ENCODE measurements around a stretch of chr10.

DNA sequence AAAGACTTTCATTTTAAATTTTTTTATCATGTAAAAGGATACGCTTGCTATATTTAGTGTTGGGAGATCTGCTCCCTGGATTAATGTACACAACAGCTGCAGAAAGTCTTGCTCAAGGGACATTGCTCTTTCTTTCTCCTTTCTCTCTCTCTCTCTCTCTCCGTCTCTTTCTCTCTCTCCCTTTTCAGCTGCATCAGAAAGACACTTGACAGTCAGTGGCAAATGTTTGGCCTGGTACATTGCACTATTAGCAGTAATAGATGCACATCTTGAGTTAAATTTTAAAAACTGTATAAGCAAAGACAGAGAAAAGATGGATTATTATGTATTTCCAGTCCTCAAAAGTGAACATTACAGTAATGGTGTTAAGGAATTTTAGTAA, 816 bp downstream of the MYPN start:
- RRBS = no CpG with 5 or more reads among the region's 2 CpGs

DNA sequence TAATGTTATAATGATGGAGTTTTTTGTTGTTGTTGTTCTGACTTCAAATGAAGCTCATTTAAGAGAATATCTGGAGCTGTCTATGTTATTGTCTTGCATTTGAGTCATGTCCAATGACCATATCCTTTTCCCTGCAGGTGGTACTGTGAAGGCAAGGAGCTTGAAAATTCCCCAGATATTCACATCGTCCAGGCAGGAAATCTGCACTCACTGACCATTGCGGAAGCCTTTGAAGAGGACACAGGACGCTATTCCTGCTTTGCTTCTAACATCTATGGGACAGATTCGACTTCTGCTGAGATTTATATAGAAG, 33.5 kb downstream of the MYPN start:
- RRBS = no CpG with 5 or more reads among the region's 4 CpGs

DNA sequence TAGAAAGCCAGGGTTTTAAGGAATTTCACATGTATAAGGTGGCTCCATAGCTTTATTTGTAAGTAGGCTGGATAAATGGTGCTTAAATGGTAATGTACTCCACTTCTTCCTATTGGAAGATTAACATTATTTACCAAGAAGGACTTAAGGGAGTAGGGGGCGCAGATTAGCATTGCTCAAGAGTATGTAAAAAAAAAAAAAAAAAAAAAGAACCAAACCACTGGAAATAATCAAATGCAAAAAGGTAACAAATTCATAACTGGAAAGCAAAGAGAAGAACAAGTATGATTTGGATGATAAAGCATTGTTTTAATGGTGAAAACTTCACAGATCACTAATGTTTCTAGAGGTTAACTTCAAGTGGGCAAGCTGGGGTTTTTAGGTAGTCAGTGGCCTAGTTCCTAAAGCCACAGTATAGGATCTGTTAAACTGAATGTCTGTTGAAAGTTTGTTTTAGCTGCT, 5.1 kb upstream of the KIFBP start:
- RRBS = no CpG with 5 or more reads among the region's 1 CpG

- RRBS = no CpG with 5 or more reads among the region's 8 CpGs
These were observed 933 bp downstream of the SRGN start for GRCh38 chr10:69088768-69089303.

- RRBS = no CpG with 5 or more reads among the region's 4 CpGs
These were observed 6.4 kb upstream of the HKDC1 start for GRCh38 chr10:69213595-69214237.

GRCh38 chr10:69222232-69223101, 2.3 kb downstream of the HKDC1 start:
- RRBS = no CpG with 5 or more reads among the region's 10 CpGs

DNA sequence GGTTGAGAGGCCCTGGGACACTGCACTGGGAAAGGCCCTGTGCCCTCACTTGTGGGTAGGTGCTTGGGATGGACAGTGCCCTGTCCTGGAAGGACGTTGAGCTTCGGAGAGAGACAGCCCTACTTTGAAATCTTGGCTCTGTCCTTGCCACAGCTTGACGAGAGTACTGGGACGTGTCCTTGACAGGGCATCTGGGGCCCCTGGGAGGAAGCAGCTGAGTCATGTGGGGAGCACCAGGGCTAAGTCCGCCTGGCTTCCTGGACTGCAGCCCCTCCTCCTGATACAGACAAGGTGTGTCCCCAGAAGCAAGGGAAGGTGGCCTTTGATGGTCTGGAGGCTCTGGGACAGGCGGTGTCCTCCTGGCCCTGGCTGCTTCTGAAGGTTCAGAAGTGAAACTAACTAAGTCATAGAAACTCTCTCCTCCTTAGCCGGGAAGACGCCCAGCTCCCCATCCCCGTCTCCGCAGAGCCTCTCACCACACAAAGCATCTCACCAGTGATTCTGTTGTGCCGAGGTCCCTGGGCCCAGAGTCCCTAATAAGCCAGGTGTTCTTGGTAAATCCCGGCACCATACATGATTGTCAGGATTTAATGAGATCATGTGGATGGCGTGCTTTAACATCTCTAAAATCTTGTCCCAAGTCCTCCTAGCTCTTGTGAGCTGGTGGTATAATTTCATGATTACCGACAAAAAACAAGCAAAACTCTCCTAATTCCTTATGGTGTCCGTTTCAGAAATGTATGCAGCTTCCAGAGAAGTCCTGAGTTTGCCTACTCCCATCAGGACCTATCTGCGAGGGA, 9.4 kb downstream of the HKDC1 start:
- RRBS = 85% methylated on average over 4 of the region's 16 CpGs

DNA sequence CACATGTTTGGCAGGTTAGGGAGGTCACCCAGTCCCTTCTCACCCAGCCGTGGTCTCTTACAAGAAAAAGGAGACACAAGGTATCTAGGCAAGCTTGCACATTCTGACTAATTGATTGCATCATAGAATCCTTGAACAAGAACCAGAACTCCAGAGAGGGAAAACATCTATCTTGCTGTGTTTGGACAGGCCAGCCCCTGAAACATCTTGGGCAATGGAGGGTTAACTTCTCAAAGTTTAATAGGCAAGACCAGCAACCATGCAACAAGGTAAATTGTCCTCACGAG, 48.9 kb upstream of the HK1 start:
- RRBS = no CpG with 5 or more reads among the region's 2 CpGs

- RRBS = no CpG with 5 or more reads among the region's 2 CpGs
These were observed 2.3 kb upstream of the HK1 start for GRCh38 chr10:69316477-69316702.

DNA sequence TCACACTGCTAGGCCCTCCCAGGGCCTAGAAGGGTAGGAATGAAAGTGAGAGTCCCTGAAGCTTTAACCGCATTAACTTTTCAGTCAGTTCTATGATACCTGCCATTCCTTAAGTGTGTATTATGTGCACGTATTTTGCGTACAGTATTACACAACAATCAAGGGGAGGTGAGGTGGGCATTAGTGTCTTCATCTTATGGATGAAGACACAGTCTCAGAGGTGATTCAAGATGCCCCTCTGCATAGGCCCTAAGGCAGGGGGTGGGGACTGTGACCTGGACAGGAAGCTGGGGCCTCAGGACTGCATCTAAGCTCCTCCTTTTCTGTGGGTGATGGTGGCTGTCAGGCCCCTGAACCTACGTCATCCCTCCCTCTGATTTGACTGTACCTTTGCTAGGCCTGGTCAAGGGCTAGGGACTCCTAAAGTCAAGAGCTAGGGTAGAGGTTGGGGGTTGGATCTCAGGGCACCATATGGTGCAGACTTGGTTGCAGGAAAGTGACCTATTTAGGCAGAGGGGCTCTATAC, 1.5 kb upstream of the HK1 start:
- RRBS = no CpG with 5 or more reads among the region's 4 CpGs

GRCh38 chr10:69345044-69346157, 26.8 kb downstream of the HK1 start:
- RRBS = no CpG with 5 or more reads among the region's 11 CpGs

- RRBS = no CpG with 5 or more reads among the region's 9 CpGs
These were observed 30.7 kb downstream of the HK1 start for GRCh38 chr10:69349087-69349916.

- RRBS = no CpG with 5 or more reads among the region's 11 CpGs
These were observed 32.5 kb downstream of the TACR2 start for GRCh38 chr10:69384107-69384744.

DNA sequence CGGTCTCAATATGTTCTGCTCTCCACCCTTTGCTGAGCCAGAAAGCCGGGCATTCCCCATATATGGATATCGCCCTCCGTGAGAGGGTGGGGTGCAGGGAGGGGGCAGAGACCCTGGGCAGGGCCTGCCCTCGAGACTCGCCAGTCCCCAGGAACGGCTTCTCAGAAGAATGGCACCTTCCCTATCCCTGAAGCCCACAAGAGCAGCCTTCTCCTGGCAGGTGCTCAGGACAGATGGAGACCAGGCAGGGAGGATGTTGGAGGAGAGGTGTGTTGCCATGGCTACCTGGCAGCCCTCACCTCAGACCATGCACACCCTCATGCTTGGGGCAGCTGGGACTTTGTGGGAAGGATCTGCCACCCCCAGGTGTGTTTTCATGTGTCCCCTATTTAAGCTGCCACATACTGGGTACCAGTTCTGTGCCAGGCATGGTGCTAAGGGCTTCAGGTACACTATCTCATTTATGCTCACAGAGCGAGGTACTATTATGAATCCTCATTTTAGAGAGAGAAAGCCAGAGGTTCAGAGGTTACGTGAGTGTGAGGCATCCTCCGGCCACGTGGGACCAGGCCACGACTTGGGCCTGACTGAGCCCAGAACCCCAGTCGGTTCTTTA, 3.2 kb downstream of the TACR2 start:
- RRBS = no CpG with 5 or more reads among the region's 13 CpGs

DNA sequence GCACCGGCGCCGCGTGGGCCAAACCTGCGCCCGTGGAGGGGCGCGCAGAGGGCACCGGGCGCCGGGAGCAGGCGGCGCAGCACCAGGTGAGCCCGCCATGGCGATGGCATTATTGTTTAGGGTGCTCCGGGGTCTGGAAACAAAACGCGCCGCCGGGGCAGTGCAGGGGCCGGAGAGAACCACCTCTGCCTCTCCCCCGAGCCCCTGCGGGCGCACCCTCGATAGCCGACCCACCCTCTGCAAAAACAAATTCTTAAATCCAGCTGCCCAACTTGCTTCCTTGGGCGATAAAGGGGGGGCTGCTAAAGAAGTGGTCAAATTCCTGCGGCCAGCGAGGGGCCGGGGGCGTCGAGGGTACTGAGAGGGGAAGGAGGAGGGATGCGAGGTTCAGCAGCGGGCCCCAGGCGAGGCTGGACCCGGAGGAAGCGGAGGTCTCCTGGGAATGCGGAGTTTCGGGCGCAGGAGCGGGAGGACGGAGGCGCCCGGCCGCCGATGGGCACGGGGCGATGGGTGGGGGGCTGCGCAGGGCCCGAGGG, 337 bp downstream of the MACROH2A2 start:
- RRBS = 2% methylated on average over 35 of the region's 50 CpGs

GRCh38 chr10:70054883-70055402, 2.3 kb downstream of the MACROH2A2 start:
- RRBS = no CpG with 5 or more reads among the region's 4 CpGs

GRCh38 chr10:70145086-70145475, 1.4 kb downstream of the TYSND1 start:
- RRBS = no CpG with 5 or more reads among the region's 12 CpGs

GRCh38 chr10:70217355-70217993, 15.8 kb downstream of the PPA1 start:
- RRBS = no CpG with 5 or more reads among the region's 6 CpGs

DNA sequence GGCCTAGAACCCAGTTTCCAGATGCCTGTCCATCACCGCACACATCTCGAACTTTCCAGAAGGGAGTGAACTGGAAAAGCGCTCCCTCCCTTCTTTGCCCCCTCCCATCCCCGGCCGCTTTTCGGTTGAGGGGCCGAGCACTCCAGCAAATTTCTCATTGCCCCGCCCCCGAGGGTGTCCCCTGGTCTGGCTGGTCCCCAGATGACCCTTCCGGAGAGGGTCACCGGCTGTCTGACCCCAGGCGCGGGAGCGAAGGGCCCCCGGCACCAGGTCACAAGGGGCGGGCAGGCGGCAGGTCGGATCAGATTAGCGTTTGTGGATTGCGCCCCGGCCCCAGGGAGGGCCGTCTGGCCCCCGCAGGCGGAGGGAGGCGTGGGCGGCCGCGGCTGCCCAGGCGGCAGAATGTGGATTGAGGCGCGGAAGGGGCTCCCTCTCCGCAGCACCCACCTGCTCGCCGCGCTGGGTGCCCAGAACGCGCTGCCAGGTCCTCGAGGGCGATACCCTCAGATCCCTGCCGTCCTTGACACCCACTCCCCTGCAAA, 1.2 kb downstream of the NODAL start:
- RRBS = 90% methylated on average over 16 of the region's 40 CpGs

DNA sequence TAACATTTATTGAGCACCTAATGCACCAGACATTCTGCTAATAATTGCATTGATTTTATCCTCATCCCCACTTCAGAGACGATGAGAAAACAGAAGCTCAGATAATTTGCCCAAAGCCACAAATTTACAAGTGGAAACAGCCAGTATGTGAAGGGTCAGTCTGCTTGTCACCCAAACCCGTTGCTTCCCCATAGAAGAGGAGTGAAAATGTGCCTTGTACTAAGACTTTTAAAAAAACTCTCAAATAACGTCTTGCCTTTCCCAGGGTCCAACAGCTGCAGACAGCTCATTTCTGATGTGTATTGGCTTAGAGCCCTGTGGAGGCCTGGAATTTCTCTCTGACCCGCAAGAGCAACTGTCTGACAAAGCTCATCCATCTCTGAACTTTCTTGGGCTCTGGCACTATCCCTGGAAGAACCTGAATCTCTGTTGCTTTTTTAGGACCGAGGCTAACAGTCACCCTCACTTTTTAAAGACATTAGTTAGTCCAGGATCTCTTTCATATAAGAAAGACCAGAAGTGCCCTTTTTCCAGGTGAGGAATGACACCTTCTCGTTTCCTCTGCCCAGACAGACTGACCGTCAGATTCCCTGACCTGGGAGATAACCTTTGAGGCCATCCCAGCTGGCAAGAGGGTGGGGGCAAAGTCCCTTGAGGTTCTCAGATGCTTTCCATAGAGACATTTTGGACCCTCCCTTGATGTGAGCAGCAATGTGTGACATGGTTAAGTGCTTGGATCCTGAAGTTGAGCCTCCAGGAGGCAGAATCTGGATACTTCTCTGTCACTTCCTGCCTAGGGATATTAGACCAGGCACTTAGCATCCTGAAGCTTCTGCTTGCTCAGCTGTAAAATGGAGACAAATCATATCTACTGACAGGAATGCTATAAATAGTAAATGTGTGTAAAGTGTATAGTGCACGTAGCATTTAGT, 4.4 kb upstream of the NODAL start:
- RRBS = no CpG with 5 or more reads among the region's 8 CpGs

Data from T47D (cell line).